Testis (tissue), 5 donors: ENCODE data around the gene PRDM12.

GRCh38 chr9:129836223-129836893, 1.1 kb downstream of the USP20 start:
- PRO-cap, 3 experiments, result no peak in any of the 3 experiments
- RAMPAGE, long total RNA, 2 experiments, result no peak in any of the 2 experiments
- RRBS, result no CpG with 5 or more reads among the region's 15 CpGs

DNA sequence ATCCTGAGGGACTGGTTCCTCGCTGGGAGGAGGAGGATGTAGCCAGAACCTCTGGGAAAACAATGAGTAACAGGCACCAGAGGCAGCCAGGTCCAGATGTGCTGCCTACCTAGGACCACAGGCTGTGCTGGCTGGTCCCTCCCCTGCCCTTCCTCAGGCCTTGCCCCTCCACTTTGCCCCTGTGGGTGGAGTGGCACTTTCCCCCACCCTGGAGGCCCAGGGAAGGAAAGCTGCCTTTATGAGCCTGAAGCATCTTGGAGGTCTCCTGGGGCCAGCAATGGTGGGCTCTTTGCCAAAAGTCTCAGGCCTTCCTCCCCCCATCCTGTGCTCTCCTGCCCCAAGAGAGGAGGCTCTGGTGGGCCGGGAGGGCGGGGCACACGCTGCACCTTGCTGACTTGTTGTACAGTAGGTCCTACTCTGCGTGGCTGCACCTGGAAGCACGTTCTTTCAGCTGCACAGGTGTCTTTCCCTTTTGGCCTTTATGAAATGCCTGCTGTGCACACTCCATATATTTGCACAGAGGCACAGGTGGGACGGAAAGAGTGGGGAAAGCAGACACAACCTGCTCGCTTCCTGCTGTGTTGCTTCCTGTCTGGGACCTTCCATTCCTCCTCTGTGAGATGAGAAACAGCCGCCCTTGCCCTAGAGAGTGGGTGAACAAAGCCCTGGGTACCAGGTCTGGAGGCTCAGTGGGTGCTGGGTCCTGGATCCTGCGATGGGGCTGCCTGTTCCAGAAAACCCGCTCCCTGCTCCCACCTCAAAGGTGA, 4.6 kb downstream of the USP20 start:
- PRO-cap, 3 experiments, result no peak in any of the 3 experiments
- RAMPAGE, long total RNA, 2 experiments, result no peak in any of the 2 experiments
- RRBS, result no CpG with 5 or more reads among the region's 11 CpGs

DNA sequence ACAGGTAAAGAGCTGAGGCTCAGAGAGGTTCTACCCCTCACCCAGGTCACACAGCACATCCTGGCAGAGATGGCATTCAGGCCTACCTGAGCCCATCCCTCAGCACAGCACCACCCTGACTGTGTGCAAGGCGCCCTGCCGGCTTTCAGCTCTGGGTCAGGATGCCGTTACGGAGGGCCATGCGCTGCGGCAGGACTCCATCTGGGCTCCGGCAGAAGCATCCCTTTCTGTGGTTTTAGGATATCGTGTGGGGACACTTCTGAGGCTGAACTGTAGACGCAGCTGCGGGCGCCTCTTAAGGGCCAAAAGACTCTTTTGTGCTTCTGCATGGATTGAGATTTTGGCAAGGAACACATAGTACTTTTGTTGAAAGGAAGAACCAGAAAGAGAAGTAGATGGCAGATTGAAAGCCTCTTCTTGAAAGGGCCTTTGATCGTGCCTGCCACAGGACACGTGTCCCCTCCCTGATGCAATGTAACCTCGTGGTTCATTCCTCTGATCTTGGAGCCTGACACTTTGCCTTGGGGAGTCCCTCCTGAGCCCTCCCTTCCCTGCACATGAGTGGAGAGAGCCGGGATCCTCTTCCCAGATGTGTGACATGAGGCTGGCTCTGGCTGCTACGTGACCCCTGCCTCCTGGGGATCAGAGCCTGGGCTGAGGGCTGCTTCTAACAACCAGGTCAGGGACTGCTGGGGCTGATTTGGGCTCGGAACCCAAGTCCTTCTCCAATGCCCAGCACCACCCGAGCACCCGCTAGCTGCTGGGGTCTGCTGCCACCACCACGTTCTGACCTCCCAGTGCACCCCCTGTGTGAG, 31.4 kb downstream of the USP20 start:
- PRO-cap, 3 experiments, result no peak in any of the 3 experiments
- RAMPAGE, long total RNA, 2 experiments, result no peak in any of the 2 experiments
- RRBS, result 95% methylated on average over 6 of the region's 20 CpGs

- PRO-cap, 3 experiments, result no peak in any of the 3 experiments
- RAMPAGE, long total RNA, 2 experiments, result no peak in any of the 2 experiments
- RRBS, result no CpG with 5 or more reads among the region's 17 CpGs
Observed at GRCh38 chr9:129879070-129879608, 43.9 kb downstream of the USP20 start.

GRCh38 chr9:129885602-129886546, 50.6 kb downstream of the USP20 start:
- PRO-cap, 3 experiments, result peak in 3 of 3 experiments; most common plus-strand start chr9:129885957 (in 3); most common minus-strand start chr9:129885797 (in 3)
- RAMPAGE, long total RNA, 2 experiments, result no peak in any of the 2 experiments
- RRBS, result 2% methylated on average over 6 of the region's 43 CpGs

DNA sequence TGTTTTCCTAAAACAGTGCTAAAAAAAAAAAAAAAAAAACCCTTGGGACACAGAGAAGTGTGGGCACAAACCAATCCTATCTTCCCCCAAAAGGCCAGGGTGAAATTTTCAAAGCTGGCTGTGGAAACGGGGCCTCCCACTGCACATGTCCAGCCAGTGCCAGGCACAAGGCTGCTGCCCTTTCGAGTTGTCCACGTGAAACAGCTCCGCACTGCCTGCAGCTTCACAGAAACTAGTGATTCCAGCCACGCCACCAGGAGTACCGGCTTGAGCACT, 51.2 kb downstream of the USP20 start:
- PRO-cap, 3 experiments, result no peak in any of the 3 experiments
- RAMPAGE, long total RNA, 2 experiments, result no peak in any of the 2 experiments
- RRBS, result no CpG with 5 or more reads among the region's 6 CpGs

DNA sequence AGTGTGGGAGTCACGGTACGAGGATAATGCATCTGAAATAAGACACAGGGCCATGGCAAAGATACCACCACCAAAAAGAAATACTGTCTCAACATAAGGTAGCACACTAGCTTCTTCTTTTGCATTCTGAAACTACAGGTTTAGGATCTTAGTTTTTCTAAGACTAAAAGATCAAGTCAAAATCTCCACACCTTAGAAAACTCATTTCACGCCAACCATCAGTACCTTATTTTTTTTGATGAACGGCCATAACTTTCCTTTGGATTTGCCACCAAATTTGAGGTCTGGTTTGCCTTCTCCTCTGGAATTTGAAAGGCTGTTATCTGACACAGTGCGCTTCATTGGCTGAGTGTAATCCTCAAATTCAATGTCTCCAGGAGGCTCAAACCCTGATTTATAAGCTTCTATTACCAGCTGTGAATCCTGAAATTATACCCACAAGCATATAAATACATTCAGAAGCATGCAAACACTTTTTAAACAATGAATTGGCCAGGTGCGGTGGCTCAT, 89.5 kb downstream of the USP20 start:
- PRO-cap, 3 experiments, result no peak in any of the 3 experiments
- RAMPAGE, long total RNA, 2 experiments, result no peak in any of the 2 experiments
- RRBS, result no CpG with 5 or more reads among the region's 6 CpGs

DNA sequence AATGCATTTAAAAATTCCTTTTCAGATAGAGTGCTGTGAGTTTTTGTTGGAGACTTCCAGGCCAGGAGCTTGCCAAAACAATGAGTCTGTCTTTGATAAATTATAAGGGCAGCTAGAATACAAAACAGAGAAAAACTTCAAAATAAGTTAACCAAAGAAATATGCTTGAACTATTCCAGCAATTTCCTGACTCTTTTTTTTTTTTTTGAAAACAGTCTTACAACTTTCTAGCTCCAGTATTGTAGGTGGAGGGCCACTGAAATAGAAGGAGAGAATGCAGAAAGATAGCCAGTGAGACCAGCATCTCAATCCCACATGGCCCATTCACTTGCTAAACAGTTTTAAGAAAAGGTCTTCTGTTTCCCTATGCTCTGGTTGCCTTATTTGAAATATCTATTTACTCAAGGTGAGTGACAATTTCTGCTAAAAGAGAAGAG, 103.1 kb downstream of the USP20 start:
- PRO-cap, 3 experiments, result peak in 1 of 3 experiments; most common plus-strand start position 236 of the sequence (in 1)
- RAMPAGE, long total RNA, 2 experiments, result no peak in any of the 2 experiments

DNA sequence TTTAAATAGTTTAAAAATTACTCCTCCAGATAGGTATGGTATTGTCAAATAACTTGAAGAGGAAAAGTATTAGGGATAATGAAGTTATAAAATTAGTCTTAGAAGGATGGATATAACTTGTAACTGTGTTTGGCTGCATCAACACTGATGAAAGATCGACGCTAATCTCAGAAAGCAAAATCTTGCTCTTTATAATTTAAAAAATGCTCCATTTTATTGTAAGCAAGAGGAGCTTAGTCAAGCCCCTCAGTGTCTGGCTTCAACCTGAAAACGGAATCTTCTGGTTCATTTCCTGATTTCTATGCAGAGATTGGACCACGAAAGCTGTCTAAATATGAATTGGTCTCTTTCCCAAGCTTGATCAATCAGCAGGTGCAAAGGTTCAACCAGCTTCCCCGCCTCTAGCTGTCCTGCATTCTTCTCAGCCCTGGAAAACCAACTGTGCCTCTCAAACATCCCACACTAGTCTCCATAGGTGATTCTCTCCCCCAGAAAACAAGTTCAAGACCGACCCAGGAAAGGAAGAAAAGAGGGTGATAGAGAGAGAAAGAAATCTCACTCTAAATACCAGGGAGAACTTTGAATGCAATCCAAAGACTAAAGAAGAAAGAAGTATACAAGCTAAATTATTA, 34.5 kb downstream of the FNBP1 start:
- PRO-cap, 3 experiments, result no peak in any of the 3 experiments
- RAMPAGE, long total RNA, 2 experiments, result no peak in any of the 2 experiments
- RRBS, result no CpG with 5 or more reads among the region's 6 CpGs

DNA sequence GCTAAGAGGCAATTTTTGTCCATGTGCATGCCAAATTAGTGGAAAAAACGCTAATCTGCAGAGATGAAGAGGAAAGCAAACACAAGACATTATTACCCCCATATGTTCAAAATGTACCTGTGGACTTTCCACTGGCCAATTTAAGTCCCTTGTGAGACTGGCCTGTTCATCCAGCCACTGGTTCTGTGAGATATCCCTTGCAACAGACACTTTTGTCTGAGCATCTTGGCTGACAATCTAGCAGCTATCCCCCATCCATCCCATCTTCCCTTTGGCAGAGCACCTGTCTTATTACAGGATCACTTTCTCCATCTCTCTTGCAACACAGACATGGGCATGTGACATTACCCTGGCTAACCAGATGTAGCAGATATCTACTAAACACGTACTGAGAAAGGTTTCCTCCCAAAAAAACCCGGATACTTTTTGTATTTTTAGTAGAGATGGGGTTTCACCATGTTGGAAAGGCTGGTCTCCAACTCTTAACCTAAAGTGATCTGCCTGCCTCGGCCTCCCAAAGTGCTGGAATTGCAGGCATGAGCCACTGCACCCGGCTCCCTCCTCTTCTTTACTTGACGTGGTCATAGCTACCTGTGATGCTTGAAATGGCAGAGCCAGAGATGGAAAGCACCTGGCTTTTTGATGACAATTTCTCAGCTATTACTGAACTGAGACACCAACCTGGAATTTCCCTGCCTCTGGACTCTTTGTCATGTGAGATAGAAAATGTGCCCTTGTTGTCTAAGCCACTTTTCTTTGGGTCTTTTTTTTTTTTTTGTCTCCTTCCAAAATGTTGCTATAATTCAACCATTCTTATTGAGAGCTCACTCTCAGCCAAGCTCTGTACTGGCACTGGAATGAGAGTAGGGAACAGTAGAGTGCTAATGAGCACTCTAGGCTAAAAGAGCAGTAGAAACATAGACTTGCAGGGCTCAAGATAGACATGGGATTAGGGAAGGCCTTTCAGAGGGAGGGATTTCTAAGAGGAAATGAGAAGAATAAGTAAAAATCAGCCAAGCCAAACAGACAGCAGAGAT, 32.7 kb downstream of the FNBP1 start:
- PRO-cap, 3 experiments, result no peak in any of the 3 experiments
- RAMPAGE, long total RNA, 2 experiments, result no peak in any of the 2 experiments
- RRBS, result no CpG with 5 or more reads among the region's 6 CpGs

- PRO-cap, 3 experiments, result no peak in any of the 3 experiments
- RAMPAGE, long total RNA, 2 experiments, result no peak in any of the 2 experiments
- RRBS, result no CpG with 5 or more reads among the region's 27 CpGs
Observed at GRCh38 chr9:130054123-130054887, 599 bp downstream of the GPR107 start.

GRCh38 chr9:130314651-130315109, 49.1 kb downstream of the HMCN2 start:
- PRO-cap, 3 experiments, result no peak in any of the 3 experiments
- RAMPAGE, long total RNA, 2 experiments, result no peak in any of the 2 experiments
- RRBS, result no CpG with 5 or more reads among the region's 6 CpGs

DNA sequence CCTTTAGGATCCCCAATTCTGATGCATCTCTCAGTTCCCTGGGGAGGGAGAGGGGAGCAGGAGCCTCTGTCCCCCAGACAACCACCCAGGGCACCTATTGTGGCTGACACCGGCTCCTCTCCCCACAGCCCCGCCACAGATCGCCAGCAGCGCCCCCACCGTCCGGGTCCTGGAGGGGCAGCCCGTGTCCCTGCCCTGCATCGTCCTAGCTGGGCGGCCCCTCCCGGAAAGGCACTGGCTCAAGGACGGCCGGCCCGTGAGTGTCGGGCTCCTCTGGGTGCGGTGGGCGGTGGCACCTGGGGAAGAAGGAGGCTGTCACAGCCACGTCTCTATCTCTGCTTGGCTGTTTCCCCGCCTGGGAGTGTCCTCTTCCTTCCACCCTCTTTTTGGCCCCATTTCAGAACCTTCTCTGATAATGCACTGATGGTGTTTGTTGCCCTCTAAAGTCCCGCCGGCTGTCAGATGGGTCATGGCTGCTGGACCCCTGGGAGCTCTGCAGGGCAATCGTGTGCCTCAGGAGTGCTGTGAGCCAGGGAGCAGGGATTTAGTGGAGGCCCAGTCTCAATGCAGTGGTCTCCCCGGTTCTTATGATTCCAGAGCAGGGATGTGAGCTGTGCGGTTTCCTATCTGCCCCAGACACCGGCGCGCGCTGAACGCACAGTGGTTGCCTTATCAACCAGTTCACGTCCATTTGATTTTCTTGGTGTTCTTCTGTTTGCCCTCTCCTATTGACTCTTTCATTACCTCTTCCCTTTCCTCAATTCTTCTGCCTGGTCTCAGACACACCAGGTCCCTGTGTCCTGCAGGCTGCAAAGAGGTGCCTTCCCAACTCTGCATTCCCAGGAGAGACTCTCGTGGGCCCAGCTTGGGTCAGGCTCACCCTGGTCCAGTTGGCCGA, 55.3 kb downstream of the HMCN2 start:
- PRO-cap, 3 experiments, result peak in 2 of 3 experiments; most common minus-strand start position 265 of the sequence (in 2)
- RAMPAGE, long total RNA, 2 experiments, result no peak in any of the 2 experiments
- RRBS, result no CpG with 5 or more reads among the region's 31 CpGs

DNA sequence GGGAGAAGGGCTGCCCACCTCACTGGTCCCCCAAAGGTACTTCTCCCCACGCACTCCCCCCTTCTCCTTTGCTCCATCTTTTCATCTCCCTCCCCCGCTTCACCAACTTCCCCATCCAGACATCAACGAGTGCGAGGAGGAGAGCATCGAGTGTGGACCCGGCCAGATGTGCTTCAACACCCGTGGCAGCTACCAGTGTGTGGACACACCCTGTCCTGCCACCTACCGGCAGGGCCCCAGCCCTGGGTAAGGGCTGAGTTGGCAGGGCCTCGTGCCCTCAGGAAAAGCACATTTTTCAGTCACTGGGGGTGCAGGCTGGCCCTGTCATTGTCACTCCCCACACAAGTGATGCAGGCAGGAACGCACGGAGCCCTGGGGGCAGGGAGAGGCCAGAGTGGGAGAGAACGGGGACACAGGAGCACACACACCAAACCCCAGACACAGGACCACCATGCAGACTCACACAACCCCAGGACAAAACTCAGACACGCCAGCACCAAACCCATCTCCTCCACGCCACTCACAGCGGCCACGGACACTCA, 12.4 kb upstream of the ASS1 start:
- PRO-cap, 3 experiments, result no peak in any of the 3 experiments
- RAMPAGE, long total RNA, 2 experiments, result no peak in any of the 2 experiments
- RRBS, result 76% methylated on average over 3 of the region's 16 CpGs

DNA sequence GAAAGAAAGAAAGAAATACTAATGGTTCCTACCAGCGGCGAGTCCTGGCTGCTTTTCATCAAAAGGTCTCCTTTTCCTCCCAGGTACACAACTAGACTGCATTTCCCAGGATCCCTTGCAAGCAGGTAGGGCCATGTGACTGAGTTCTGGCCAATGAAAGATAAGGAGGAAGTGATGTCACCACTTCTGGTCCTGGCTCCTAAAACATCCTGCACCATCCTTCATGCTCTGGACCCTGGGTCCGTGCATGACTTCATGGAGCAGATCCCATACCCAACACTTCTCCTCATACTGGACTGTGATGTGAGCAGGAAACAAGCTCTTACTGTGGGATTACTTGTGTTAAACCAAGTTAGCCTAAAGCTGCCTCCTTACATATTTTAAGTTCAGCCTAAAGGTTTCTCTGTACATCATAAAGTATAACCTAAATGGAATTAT, 30.2 kb upstream of the FUBP3 start:
- PRO-cap, 3 experiments, result no peak in any of the 3 experiments
- RAMPAGE, long total RNA, 2 experiments, result no peak in any of the 2 experiments
- RRBS, result no CpG with 5 or more reads among the region's 3 CpGs

GRCh38 chr9:130595253-130595784, 15.9 kb downstream of the FUBP3 start:
- PRO-cap, 3 experiments, result no peak in any of the 3 experiments
- RAMPAGE, long total RNA, 2 experiments, result no peak in any of the 2 experiments
- RRBS, result no CpG with 5 or more reads among the region's 4 CpGs

DNA sequence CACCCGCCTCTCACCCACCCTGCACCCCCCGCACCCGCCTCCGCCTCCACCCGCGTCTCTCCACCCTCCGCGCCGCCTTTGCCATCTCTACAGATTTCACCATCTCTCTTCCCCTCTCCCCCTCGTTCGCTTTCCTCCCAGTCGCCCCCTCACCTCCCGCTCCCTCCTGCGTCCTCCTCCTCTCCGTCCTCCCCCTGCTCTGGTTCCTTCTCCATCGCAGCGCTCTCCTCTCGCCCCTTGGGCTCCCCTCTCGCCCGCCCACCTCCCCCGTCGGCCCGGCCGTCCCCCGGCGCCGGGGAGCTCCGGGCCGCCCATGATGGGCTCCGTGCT, at the start of gene PRDM12:
TSS of gene PRDM12 (plus strand) at position 254 of the 330 bp plus-strand sequence.
- PRO-cap, 3 experiments, result peak in 2 of 3 experiments; most common minus-strand start position 182 of the sequence (in 2)
- RAMPAGE, long total RNA, 2 experiments, result no peak in any of the 2 experiments
- RRBS, result no CpG with 5 or more reads among the region's 30 CpGs

DNA sequence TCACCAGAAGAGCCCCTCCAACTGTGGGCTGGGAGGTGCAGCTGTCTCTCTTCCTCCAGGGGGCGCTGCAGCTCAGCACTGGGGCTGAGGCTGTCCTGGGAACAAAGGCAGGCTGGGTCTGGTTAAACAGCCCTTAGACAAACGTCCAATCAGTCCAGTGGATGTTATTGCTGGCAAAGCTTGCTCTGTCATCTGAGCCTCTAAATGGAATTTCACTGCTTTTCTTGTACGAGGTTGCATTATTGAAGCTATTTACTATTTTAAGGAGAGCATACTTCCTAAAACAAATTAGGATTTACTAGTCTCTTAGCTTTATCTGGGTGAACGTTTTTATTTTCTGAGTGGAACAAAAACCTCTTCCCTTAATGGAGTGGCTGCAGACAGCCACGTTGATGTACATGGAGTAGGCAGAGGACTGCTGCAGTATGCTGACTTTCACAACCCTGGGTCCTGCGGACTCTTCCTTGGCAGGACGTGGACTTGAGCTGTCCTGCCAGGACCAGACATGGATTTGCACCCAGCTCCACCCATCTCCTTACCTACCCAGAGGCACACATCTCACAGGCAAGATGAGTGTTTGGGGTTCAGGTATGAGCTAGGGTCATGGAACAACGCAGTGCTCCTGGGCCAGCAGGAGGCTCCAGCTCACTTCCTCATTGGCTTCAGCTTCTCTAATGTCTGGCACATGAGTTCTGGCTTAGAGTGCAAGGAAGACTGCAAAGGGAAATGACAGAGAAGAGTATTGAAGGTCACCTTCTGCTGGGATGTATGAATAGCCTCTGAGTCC, 7.8 kb downstream of the EXOSC2 start:
- PRO-cap, 3 experiments, result no peak in any of the 3 experiments
- RAMPAGE, long total RNA, 2 experiments, result no peak in any of the 2 experiments
- RRBS, result no CpG with 5 or more reads among the region's 8 CpGs

- PRO-cap, 3 experiments, result peak in 1 of 3 experiments; most common plus-strand start chr9:130861032 (in 1); most common minus-strand start chr9:130860952 (in 1)
- RAMPAGE, long total RNA, 2 experiments, result no peak in any of the 2 experiments
- RRBS, result no CpG with 5 or more reads among the region's 25 CpGs
Observed at GRCh38 chr9:130860570-130861398, 25.7 kb downstream of the ABL1 start.

- PRO-cap, 3 experiments, result peak in 2 of 3 experiments; most common plus-strand start chr9:130870931 (in 2); most common minus-strand start chr9:130870816 (in 1)
- RAMPAGE, long total RNA, 2 experiments, result no peak in any of the 2 experiments
- RRBS, result no CpG with 5 or more reads among the region's 13 CpGs
Observed at GRCh38 chr9:130870507-130871118, 26.0 kb downstream of the QRFP start.